Cardiac septum (tissue), 1 donor: Measurements from ENCODE around the gene LRRFIP2.

GRCh38 chr3:36989062-36990033 lies 3.6 kb downstream of the EPM2AIP1 start:
- PRO-cap: no peak

DNA sequence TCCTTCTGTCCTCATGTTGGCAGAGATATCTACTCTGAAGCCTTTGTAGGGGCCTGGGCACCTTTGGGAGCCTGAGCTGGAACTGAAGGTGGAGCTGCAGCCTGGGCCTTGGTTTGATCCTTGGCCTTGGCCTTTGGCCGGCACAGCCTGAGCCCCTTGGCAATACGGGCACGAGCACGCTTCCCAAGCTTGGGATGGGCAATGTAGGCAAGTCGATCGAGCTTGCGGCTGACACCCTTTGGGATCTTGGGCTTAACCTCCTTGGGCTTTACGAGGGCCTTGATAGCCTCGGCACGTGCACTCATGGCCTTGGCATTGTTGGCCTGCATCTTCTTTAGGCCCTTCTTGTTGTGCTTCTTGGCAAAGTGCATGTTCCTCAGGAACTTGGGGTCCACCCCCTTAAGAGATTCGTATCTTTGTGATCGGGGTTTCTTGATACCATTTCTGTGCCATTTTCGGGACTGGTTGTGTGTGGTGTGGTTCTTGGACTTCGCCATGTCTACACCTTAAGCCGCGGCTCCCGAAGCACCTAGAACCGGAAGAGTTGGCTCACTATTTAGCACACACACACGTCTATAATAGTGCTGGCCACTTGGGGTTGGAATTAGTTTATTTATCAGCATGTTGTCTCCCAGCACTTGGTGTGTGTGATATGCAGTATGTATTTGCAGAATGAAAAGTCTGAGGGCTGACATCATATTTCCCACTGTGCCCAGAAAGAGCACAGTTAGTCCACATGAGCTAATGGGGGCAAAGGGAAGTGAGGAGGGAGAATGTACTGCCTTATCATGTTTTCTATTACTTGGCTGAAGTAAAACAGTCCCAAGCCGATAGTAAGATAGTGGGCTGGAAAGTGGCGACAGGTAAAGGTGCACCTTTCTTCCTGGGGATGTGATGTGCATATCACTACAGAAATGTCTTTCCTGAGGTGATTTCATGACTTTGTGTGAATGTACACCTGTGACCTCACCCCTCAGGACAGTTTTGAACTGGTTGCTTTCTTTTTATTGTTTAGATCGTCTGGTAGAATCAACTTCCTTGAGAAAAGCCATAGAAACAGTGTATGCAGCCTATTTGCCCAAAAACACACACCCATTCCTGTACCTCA lies 23.5 kb downstream of the MLH1 start:
- PRO-cap: no peak

GRCh38 chr3:37139296-37140317 lies 34.8 kb downstream of the LRRFIP2 start:
- PRO-cap: no peak

DNA sequence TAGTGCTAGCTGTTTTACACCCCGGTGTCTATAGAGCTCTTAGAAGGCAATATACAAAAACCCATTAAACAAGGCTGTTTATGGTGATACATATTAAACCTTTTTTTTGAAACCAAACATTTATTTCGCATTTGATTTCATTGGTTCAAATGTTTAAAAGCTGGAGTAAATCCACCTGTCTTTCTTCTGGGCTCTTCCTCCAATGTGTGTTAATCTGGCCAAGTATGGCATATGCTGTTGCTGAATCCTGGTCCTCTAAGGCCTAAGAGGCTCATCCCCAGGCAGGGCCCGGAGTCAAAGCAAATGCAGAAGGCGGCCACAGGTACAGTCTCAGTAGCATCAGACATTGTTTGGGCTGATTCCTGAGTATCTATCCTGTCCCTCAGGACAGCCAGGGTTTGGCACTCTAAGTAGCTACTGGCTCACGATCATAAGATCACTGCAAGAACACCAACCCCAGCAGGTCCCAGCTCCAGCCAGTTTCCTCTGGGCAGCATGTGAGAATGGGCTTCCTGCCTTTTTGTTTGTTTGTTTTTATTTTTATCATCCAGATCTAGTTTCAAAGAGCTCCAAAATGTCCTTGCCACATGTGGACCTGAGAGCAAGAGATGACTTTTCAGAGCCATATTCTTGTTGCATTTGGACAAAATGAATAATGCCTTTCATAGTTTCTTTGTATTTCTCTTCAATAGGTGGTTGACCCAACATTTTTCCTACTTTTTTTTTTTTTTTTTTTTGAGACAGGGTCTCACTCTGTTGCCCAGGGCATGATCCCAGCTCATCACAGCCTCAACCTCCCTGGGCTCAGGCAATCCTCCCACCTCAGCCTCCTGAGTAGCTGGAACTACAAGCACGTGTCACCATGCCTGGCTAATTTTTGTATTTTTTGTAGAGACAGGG lies 32.7 kb downstream of the LRRFIP2 start:
- PRO-cap: no peak

DNA sequence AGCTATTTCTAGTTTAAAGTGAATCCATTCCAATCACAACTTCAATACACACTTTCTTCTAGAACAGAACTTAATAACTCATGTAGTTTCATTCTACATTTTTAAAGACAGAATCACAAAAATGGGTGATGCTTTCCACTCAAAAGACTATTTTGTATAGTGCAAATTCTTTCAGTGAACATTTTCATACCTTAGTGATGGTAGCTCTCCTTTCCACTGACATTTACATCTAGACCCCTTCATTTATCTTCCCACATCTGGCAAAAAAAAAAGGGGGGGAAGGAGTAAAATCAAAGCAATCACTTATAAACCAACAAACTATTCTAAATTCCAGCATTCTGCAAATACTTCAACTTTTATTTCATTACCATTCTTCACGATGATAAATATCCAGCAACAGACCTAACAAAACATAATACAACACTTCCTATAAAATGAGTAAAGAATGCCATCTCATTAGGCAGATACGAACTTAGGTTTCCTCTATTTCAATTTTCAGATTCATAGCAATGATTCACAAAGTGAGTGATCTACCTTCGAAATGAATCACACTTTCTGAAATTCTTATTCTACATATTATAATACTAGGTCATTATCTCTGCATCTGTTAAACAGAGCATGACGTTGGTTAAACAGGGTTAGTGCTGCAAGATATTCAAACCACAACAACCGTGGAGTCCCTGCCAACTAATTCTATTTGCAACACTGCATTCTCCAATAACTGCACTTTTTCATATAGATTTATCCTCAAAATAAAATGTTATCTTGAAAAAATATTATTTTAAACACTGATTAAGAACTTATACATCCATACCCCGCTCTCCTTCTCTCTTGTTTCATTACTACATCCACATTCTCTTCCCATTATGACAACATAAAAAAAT lies at the start of gene LRRFIP2:
TSS of gene LRRFIP2 (minus strand) at position 234 of the 884 bp plus-strand sequence.
- PRO-cap: no peak

GRCh38 chr3:37217514-37217883 lies 25.6 kb upstream of the GOLGA4 start:
- PRO-cap: no peak

GRCh38 chr3:37301942-37302474 lies 58.9 kb downstream of the GOLGA4 start:
- PRO-cap: unidirectional peak, plus-strand start at chr3:37302309

GRCh38 chr3:37432454-37433104 lies 19.4 kb upstream of the ITGA9 start:
- PRO-cap: no peak

- PRO-cap: no peak
Observed at GRCh38 chr3:37526436-37527118, 74.6 kb downstream of the ITGA9 start.

DNA sequence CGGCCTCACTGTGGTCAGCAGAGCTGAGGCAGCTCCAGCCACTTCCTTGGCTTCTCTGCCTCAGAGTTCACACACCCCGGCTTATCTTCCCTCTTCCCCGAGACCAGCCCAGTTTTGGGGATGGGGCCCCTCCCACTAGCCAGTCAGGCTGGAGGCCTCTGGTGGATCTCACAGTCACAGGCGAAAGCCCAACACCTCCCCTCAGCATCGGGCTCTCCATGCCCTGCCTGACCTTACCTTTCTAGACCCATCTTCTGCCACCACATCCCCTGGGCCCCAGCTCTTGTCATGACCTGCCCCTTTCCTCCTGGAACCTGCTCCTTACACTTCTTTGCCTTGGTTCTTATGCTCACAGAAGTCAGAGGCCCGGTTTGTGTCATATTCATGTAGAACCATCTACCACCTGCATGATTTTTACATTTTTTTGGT lies 93.7 kb downstream of the ITGA9 start:
- PRO-cap: bidirectional peak, plus-strand start at position 171 of the sequence, minus-strand start at position 57 of the sequence

DNA sequence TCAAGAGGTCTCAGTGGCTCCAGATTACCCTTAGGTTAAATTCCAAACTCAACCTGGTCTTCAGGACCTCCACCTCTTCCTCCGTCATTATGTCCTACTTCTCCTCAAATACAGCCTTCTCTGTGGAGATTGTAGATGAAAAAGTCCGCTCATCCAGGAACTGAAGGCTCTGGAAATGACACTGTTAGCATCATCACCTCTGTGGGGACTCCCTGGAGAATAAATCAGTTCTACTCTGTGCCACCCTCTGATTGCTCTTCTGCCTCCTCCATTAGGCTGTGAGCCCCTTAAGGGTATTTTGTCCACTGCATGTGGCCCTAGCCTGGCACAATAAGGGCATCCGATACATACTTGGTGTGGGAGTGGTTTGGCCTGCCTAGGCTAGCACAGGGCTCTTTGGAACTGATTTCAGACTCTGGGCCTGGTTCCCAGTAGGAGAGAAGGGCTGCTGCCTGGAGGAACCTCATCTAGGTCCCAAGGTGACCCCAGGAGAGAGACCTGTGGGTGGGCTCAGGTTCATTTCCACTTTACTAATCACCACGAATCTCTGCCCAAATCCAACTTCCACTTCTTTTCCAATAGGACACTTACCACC lies 5.4 kb upstream of the CTDSPL start:
- PRO-cap: no peak

DNA sequence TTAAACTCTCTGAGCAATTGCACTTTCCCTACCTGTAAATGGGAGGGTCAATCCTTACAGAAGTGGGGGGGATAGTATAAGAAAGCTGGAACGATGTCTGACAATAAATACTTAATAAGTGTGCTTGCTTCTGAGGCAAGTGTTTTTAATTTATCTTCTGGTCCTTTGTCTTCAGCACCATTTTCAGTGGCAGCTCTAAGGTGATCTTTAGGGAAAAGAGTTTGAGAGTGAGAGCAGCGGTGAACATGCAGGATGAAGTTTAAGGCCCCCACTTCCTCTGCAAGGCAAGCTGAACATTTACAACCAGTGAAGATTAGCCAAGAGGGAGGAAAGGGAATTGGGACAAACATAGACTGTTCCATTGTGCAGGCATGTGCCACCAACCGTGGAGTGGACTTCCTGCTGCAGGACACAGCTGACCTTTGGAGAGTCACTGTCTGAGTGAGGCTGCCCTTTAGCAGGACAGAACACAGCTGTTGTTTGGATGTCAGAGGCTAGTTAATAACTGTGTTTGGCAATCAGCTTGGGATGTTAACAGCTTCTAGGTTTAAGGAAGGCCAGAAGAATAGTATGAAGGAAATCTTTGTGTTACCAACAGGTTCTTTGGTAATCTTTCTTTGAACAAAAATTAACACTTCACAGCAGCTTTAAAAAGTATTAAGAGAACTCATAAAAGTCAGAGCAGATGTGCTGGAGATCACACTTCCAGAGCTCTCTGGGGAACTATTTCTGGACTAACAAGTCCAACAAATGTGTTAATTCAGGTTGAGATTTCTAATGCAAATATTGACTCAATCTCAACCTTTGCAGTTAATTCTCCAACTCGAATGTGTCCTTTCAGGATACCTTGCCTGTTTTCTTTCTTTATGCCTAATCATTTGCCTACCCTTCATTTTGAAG lies 31.3 kb downstream of the CTDSPL start:
- PRO-cap: no peak

DNA sequence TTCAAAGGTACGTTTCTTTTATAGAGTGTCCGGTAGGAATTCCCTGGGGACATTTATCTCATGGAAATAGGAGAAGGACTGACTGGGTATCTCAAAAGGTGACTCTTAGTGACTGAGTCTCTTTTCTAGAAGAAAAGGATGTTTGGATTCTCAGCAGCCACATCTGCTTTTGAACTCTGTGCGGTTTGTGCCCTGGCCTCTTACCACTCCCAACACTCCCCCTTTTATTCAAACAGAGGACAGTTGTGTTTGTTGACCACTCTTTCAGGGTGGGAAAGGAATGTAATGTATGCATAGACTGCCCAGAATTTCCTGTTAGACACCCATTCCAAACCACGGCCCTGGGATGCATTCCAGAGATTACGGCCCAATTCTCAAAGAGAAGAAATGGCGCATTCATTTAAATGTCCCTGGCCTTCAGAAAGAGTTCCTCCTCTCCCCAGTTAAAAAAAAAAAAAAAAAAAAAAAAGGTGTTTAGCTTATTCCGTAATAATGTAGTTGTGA lies 54.3 kb upstream of the VILL start:
- PRO-cap: no peak

- PRO-cap: bidirectional peak, plus-strand start at chr3:37944783, minus-strand start at chr3:37944743
Observed at GRCh38 chr3:37944256-37945339, 46.0 kb upstream of the VILL start.

DNA sequence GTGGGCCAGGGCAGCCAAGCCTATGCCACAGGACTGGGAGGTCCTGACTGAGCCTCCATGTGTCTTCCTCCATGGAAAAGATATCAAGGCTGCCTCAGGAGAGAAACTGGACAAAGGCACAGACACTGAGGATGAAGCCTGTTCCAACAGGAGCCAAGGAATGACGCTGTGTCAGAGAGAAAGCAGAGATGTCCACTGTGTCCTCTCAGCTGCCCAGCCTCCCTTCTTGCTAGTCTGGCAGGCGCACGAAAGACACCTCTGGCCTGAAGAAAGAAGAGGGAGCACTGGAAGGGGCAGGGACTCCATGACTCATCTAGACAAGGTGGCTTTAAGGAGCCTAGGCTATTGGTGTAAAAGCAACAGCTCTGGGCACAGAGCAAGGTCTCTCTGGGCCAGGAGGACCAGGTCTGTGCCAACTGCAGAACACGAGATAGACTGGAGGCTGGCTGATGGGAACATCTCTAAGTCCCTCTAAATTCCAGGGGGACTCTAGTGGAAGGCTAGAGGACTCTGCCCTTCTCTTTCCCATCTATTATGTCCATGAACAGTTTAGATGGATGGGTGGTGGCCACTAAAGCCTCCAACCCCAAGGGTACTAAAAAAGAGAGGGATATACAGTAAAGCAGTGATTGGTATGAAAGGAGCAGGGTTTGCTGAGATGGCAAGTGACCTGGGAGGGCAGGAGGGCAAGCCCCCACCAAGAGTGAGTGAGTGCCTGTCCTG lies 1.3 kb downstream of the PLCD1 start:
- PRO-cap: no peak

DNA sequence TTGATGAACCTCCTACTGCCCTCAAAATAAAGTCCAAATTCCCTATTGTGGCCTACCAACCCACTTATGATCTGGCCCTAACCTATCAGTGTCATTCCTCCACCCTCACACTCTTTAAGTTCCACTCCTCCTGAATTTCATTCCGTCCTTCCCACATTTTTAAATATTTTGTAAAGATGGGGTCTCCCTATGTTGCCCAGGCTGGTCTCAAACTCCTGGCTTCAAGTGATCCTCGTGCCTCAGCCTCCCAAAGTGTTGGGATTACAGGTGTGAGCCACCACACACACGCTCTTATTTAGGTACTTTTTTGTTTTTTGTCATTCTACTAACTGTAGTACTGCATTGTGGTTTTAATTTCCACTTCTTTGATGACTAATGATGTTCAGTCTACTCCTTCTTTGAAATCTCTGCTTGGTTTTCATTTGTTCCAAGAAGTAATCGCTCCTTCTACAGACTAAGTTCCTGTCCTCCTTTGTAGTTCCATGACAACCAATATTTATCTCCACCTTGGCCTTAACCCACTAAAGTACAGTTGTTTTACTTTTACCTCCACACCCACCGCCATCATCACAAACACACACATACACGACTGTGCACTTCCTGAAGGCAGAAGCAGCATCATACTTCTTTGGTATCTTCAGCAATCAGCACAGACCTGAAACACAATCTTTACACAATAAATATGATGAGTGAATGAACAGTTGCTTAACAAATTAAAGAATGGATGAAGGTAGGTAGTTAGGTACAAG lies 561 bp upstream of the DLEC1 start:
- PRO-cap: no peak

DNA sequence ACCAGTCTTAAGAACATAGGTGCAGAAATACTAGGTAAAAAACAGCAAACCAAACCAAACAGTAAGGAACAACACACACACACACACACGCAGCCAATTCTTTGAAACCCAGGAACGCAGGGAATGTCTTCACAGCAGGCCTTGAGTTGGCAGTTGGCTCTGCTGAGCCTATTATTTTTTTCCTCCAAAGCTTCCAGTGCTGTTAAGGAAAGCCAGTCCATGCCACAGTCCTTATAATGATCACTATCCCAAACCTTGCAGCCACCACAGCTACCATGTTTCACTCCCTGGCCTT lies 30.4 kb downstream of the DLEC1 start:
- PRO-cap: no peak

DNA sequence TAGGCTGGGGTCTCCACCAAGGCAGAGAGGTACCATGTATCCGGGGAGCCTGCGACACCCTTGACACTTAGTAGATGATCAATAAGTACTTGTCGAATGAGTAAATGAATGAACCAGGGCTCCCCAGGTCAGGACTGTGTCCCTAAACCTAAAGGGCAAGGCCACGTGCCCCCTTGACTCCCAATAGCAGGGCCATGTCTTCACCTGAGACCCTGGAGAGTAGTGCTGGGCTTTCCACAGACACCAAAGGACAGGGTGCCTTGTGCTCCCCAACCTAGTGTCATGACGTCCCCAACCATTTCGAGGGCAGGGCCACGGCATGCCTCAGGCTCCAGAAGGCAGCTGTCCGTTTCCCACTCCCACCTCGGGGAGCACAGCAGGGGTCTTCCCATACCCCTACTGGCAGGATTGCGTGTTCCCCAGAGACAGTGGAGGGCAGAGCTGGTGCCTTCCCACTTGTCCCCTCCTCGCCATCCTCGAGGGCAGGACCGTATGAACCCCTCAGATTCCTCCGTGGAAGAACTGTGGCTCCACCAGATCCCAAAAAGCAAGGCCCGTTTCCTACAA lies 566 bp upstream of the MYD88 start:
- PRO-cap: no peak

GRCh38 chr3:38151356-38152334 lies 13.2 kb downstream of the MYD88 start:
- PRO-cap: no peak

DNA sequence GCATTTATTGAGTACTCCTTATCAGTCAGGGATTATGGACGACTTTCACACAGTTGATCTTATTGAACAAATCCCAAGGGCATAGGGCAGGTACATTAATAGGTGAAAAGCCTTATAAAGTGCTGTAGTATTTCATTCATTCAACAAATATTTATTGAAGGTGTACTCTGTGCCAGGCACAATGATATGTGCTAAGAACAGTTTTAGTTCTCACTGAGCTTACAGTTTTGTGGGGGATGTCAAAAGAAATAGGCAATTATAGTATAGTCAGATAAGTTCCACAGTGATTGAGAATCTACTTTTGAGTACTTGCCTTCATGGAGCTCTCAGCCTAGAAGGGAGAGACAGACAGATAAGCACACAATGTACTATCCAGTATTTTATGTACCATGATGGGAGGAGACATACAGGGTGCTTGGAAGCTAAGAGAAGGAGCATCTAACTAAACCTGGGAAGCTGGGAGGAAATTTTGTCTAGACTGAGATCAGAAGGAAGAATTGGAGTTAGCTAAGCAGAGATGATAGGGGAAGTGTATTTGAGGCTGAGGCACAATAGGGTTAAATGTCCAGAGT lies 24.3 kb downstream of the OXSR1 start:
- PRO-cap: no peak